OCI-LY7 (cell line): ENCODE measurements around a stretch of chr16.

DNA sequence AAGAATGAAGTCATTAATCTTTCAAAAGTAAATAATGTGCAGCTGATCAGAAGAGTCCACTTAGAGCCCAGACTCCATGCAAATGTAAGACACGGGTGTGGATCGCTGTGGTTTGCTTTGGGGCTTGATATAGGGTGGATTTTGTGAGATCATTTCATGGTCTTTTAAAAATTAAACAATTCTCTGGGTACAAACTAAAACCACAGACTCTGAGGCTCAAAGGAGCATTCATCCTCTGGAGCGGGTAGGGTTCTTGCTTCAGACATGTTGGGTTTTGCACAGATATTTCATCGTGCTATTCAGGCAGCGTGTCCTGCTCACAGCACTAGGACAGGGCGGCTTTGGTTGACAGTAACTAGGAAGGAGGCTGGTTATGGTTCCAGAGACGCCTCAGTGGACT is 129.4 kb upstream of the PLCG2 start:
- PRO-cap = no peak
- RAMPAGE, long total RNA = no peak

DNA sequence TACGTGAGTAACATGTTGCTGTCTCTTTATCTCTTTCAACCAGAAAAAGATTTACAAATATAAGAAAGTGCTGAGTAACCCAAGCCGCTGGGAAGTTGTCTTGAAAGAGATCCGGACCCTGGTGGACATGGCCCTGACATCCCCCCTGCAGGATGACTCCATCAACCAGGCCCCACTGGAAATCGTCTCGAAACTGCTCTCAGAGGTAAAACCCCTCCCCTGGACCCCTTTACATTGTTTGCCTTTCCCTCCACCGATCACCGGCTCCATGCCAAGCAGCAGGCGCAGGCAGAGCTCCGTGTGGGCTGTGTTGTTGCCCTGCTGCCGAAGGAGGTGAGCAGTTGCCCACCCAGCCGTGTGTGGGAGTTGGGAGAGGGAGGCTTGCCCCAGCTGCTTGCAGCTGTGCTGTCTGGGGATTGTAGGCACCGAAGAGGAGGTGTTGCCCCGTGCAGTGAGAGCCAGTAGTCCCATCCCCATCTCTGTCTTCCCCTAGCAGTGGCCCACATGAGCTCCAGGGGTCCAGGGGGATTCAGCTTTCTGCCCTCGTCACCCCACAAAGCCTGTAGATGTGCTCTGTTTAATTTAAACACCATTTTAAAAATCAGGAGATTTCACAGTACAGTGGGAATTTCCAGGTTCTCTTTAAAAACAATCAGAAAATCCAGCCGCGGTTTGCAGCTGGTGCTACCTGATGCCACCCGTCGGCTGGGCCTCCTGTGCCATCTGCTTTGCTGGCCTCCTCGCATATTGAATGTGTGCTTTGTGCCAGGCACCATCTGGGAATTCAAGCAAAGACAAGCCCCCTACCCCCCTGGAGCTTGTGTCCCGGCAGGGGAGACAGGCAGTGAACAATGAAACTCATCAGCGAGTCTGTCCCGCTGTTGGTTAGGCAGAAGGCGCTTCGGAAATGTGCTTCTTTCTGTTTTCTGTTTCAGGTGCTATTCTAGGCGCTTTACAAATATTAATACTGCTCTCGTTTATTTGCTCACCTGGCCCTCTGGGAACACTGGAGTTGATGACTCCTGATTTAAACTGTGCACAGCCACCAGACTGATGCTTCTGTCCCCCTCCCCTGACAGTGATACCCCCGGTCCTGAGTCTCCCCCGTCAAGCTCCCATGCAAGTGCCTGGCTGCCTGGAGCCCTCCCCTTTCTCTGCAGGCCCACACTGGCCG is 126.5 kb upstream of the PLCG2 start:
- PRO-cap = no peak
- RAMPAGE, long total RNA = no peak

GRCh38 chr16:81686414-81686675 is 92.7 kb upstream of the PLCG2 start:
- PRO-cap = no peak
- RAMPAGE, long total RNA = no peak

- PRO-cap = no peak
- RAMPAGE, long total RNA = no peak
Measured at GRCh38 chr16:81708010-81708440, 71.1 kb upstream of the PLCG2 start.

- PRO-cap = no peak
- RAMPAGE, long total RNA = no peak
Measured at GRCh38 chr16:81711612-81712116, 67.4 kb upstream of the PLCG2 start.

GRCh38 chr16:82083723-82084232 is 48.7 kb downstream of the HSD17B2 start:
- PRO-cap = no peak
- RAMPAGE, long total RNA = no peak

DNA sequence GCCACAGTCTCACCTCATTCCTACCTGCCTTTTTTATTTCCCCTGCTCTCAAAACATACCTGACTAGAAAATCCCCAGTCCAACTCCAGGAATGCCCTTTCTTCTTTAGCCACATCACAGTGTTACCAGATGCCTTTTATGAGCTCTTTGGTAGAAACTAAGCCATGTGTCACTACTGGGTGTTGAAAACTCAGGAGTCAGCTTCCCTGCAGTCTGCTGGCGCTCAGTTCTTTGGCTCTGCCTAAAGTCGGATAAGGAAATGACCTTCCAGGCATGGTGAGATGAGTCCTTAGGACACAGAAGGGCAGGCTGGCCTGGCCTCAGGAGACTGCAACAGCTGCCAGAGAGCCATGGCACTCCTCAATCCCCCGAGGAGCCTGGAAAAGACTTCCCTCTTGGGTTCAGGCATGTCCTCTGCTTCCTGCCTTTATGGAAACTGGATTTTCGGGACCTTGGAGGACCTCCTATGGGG is 89.1 kb downstream of the CDH13 start:
- PRO-cap = no peak
- RAMPAGE, long total RNA = no peak

DNA sequence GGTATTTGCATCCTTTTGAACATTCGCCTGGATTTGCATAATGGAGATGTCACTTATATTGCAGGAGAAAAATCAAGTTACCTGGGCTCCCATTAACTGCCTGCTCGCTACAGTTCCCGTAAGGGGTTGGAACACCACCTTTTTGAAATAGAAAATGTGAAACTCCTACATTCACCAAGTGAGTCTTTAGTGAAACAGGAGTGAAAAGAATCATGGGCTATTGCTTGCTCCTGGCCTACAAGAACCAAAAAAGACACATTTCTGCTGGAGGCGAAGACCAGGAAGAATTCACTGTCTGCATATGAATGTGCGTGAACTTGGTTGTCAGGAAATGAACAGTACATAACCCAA is 518.9 kb upstream of the HSBP1 start:
- PRO-cap = no peak
- RAMPAGE, long total RNA = no peak

GRCh38 chr16:83965405-83966243 is 2.4 kb upstream of the NECAB2 start:
- PRO-cap = no peak
- RAMPAGE, long total RNA = no peak

DNA sequence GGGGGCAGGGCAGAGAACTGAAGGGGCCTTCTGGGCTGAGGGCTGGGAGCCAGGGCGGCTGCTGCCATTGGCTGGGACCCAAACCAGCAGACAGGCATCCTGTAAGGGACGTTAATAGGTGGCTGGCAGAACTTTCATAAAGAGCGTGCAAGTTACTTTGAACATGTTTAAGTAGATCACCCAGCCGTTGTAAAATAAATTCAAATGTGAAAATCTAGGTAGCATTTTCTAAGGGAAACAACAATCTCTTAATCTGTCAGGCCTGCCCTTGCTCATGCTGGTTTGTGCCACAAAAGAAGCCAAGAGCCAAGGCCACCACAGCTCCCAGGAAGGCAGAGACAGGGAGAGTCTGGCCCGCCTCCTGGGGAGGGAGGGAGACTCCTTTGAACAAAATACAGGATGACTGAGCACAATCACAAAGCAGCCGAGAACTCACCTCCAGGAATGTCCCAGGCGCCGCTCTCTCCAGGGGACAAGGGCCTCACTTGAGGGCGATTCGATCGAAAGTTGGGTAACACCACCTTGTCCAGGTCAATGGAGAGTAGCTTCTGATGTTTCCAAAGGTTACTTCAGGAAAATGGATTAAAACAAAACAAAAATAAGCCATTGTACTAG is 13.1 kb upstream of the SLC38A8 start:
- PRO-cap = no peak
- RAMPAGE, long total RNA = no peak

- PRO-cap = no peak
- RAMPAGE, long total RNA = no peak
Measured at GRCh38 chr16:84120734-84121656, 4.3 kb upstream of the MBTPS1 start.

DNA sequence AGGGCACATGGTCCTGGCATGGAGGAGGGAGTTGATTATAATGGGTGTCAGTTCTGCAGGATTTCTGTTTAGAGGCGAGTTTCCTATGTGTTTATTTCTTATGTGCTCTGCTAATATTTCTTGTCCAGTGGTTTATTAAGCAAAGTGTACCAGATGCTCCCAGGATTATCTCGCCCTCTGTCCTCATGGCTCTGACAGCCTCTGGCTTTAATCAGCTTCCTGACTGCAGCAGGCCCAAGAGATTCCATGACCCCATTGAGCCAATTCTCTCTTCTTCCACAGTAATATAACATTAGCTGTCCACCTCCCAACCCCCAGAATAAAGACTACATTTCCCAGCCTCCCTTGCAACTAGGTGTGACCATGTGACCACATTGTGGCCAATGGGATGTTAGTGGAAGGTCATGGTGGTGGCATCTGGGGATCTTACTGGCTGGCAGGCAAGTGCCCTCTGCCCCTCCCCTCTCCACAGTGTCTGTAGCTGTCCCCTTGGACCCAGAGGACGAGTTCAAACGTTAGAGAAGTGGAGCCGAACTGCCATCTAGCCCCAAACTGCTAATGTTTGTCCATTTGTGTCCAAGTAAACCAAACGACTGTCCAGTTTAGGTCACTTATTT is 26.5 kb upstream of the KCNG4 start:
- PRO-cap = no peak
- RAMPAGE, long total RNA = no peak

DNA sequence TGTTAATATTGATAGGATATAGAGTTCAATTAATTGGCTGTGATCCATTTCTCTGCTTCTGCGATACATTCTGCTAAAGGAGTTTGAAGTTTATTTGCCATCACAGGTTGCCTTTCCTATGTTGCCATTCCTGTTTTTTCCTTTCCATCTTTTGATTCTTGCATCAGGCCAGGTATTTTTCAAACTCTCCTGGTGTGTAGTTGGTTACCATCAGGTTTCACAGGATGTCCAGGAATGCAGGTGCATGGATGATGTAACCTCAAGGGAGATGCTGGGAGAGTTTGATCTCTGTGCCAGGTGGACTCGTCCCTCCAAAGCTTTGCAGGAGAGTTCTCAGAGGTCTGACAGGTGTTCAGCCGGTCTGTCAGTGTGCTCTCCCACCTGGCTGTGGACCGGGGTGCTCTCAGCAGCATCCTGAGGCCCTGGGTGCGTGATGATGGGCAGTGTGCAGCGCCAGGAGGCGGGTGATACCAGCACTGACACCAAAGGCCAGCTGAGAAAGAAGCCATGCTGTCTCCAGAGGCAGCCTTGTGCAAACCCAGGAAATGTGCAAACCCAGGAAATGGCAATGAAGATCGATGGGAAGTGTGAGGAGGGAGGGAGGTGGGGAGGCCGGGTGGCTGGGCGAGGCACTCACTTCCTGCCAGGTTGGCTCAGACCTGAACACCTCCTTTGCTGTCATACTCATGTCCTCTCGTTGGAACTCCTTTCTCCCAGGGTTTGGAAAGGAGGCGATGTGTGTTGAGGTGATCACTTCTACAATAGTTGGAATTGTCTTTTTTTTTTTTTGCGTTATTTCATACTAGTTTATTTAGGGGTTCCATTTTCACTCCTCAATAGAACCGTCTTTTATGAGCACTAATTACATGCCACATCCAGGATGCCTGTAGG is 1.8 kb downstream of the ATP2C2 start:
- PRO-cap = no peak
- RAMPAGE, long total RNA = no peak

- PRO-cap = no peak
- RAMPAGE, long total RNA = no peak
Measured at GRCh38 chr16:84396050-84397141, 28.1 kb downstream of the ATP2C2 start.

DNA sequence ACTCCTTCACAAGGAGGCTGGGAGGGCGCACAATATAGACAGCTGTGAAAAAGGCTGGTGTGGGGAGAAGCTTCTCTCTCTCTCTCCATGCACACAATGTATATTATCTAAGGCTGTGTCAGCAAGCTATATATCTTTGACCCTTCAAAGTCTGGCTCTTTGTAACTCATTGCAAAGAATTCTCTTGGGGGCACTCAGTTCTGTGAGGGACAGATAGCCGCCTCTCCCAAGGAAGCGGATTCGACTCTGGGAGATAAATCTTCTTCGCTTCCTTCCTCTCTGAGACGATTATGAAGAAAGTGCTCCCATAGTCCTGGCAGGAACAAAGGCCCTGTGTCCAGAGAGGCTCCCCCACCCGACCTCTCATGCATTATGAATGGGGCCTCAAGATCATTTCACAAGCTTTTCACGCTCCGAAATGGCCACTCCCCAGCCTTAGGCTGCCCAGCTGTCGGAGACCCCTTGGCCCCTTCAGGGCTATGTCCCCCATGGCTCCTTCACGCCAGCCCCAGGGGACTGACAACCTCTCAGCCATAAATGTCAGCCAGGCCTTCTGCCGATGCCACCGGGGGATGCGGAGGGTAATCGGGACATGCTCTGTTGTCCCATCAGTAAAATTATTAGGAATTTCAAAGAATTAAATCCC is 33.3 kb upstream of the MEAK7 start:
- PRO-cap = no peak
- RAMPAGE, long total RNA = no peak

- PRO-cap = no peak
- RAMPAGE, long total RNA = no peak
Measured at GRCh38 chr16:84553742-84554420, 49.4 kb upstream of the MEAK7 start.

DNA sequence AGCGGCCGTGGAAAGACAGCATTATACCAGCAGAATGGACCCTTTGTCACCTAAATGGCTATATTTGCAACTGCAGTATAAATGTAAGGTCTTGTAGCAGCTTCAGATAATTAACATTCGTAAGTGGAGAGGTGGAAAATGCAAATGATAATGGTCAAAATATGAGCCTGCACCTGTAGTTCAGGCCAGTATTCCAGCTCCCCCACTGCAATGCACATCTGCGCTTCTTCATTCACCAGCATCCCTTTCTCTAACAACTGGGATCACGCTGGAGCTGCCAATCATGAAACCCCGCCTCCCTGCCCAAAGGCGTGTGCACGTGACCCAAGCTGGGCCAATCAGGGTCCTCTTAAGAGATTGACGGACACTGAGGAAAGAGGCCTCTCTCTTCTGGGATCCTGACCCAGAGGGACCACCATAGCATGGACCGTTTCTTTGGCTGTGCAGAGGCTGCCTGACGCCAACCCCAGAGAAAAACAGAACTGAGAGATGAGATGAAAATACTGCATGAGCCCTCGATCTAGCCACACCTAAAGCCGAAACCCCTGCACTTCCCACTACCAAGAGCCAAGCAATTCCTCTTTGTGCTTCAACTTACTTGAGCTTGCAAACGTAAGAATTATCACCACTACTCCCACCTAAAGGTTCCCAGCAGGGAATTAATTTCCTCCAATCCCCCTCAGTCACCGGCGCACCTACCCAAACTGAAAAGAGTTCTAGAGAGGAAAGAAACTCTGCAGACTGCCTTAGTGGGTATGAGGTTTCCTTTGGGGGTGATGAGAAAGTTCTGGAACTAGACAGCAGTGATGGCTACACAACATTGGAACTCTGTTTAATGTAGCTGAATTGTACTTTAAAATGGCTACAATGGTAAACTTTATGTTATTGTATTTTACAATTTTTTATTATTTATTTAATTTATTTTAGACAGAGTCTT is 31.9 kb downstream of the COTL1 start:
- PRO-cap = bidirectional peak, plus-strand start at position 352 of the sequence, minus-strand start at position 255 of the sequence
- RAMPAGE, long total RNA = no peak

DNA sequence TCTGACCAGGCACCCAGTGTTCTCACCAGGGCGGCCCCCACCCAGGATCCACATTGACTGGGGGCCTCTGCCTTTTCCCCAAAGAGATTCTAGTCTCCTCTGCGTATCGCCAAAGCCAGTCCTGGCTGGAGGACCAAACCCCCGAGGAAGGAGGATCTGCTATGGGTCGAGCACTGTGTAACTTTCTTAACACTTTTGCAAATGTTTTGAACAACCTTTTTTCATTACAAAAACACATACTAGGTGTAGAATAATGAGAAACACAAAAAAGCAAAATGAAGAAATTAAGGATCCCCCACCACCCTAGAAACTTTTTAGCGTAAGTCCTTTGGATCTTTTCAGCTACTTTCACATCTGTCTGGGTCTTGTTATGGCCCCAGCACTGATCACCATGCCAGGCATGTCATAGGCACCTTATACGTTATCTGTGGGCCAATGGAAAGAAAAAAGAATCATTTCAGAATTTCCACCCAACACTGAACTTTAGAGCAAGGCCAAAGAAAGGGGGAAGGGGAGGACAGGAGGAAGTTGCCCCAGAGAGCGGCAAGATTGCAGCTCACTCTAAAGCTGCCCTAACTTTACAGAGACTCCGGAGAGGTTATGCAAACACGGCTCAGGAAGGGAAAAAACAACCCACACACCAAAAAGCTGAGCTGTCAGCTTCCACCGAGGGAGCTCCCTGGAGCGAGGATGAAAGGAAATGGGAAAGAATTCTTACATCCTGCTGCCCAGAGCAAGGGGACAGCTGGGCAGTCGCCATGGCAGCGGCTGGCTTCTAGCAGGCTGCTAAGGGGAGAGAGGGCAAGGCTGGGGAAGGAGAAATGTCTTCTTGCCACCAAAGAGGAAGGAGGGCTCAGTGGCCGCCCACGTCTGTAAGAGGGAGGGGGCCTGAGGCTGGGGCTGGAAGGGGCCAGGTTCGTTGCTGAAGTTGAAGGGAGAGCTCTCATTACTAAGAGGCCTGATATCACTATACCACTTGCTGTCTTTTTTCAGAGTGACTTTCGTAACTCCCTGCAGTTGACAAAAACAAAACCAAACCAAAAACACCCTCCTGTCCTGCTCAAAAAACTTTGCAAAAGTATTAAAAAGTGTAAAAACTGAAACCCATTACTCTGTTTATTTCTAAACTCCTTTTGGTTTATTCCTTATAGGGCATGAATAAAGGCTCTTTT is 18.3 kb downstream of the COTL1 start:
- PRO-cap = bidirectional peak, plus-strand start at position 605 of the sequence, minus-strand start at position 551 of the sequence
- RAMPAGE, long total RNA = no peak

DNA sequence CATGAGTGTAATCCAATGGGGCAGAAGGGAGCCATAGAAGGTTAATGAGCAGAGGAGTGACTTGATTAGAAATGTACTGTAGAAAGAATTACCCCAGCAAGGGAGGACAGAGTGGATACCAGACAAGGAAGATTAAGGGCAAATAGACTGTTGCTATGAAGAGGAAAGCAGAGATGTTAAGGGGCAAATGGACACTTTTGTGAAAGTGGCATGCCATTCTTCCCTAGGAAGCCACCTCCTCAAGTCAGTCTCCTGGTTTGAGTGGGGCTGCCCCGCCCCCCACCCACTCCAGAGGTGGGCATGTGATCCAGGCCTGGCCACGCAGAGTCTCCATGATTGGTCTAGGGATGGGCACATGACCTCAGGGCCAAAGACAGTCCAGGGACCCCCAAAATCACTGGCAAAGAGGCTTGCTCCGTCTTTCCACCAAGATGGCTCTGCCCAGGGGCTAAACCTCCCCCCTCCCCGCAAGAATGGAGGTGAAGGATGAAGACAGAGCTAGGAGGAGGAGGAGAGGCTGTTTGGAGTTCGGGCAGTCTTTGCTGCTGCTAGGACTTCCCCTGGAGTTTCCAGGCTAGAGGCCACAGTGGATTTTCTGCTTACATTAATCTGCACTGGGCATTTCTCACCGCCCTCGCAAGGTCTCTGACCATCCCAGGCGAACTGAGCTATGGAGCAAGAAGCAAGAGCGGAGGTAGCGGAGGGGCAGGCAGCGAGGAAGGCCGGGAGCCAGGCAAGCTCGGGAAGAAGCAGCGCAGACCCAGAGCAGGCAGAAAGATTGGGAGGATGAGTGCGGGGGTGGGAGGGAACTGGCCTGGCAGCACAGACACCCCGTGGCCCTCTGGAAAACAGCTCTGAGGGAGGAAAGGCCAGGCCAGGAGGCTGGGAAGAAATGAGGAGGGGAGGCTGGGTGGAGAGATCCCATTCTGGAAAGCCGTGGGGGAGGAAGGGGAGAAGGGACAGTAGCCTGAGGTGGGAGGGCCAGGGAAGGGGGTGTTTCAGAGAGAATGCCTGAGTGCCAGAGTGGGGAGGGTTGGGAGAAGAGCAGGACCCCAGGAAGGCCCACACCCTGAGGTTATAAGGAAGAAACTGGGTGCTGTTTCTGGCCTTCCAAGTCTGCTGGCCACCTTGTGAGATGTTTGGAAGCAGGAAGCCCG is 3.9 kb downstream of the COTL1 start:
- PRO-cap = no peak
- RAMPAGE, long total RNA = no peak

DNA sequence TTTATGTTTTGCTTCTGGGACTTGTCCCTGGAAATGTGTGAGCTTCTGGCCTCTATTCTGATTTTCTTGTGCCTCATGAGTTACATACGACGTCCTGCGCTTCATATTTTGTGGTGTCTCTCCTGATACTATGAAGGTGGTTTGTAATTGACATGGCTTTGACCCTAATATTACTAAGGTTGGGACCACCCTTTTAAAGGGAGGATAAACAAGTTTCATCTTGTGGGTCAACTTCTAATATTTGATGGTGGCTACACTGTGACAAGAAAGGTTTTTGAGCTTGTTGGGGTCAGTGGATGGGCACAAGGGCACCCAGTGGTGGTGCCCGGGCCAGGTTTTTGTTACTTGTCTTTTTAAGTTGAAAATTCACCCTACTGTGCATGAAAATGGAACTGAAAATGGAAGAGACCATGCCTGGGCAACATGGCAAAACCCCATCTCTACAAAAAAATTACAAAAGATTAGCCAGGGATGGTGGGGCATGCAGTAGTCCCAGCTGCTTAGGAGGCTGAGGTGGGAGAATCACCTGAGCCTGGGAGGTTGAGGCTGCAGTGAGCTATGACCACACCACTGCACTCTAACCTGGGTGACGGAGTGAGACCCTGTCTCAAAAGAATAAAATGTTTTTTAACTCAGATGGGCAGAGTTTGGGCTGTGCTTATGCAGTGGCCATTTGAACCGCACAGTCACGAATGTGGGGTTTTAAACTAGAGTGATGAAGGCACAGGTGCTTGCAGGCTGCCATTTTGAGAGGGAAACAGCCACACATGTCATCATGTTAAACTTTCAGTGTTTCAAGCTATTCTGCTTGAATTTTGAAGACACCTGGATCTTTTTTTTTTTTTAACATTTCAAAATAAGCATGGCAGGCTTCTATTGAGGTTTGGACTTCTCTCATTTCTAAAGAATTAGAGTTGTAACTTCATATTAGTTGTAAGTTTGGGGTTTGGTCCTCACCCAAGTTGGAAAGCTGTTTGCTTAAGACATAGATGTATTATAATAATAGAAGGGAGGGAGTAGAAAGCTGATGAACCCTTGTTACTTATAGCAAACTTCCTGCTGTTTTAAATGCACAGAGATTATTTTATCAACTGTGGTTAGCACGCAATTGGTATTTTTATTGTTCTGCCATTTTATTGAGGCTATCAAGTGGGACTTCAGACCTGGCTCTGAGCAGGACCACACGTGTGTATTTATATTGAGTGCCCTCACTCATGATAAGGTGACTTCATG is 16.5 kb downstream of the KLHL36 start:
- PRO-cap = no peak
- RAMPAGE, long total RNA = no peak